Mesangial cell (primary cell): ENCODE measurements around a stretch of chr4.

DNA sequence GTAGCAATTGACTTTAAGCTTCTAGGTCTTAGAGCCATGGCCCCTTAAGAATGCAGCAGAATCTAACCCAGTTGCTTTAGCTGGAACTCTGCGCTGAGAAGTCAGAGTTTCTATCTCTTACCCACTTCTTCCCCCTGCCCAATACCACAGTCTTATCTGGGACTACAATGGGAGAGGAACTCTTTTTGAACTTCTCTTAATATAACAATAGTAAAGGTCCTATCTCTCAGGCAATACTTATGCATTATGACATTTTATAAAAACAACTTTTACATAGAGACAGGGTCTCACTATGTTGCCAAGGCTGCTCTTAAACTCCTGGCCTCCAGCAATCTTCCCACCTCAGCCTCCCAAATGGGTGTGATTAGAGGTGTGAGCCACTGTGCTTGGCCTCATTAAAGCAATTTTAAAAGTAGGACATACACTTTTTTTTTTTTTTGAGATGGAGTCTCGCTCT is 1.8 kb downstream of the TLR10 start:
- RAMPAGE, long total RNA = no peak

- RAMPAGE, long total RNA = no peak
Measured at GRCh38 chr4:38787552-38788133, 4.9 kb upstream of the TLR10 start.

DNA sequence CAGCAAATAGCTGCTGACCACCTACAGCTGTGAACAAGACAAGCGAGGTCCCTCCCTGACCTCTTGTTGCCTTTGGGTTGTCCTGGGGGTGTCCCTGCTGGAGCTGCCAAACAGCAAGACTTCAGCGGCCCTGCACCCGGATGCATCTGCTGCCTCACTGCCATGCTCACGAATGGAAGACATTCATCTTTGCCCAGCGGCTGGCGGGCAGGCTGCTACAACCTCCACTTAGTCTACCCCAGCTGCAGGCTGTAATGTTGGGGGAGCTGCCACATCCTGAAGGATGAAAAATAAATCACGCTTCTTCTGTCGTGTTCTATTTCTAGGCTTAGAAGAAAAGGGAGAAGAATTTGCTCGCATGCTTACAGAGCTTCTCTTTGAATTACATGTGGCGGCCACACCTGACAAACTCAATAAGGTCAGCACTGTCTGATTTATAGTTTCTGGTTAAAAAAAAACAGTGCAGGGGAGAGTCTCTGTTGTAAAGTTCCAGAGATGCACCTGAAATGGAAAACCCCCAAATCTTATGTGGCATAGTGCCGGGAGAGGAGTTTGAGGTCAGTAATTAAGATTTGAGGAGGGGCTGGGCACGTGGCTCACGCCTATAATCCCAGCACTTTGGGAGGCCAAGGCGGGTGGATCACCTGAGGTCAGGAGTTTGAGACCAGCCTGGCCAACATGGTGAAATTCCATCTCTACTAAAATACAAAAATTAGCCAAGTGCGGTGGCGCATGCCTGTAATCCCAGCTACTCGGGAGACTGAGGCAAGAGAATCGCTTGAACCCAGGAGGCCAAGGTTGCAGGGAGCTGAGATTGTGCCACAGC is 61.5 kb downstream of the FAM114A1 start:
- RAMPAGE, long total RNA = no peak

GRCh38 chr4:38985209-38985885 is 46.9 kb downstream of the TMEM156 start:
- RAMPAGE, long total RNA = no peak

GRCh38 chr4:39181703-39181871 is 742 bp upstream of the WDR19 start:
- RAMPAGE, long total RNA = no peak

- RAMPAGE, long total RNA = no peak
Measured at GRCh38 chr4:39315299-39315808, 50.8 kb downstream of the RFC1 start.

DNA sequence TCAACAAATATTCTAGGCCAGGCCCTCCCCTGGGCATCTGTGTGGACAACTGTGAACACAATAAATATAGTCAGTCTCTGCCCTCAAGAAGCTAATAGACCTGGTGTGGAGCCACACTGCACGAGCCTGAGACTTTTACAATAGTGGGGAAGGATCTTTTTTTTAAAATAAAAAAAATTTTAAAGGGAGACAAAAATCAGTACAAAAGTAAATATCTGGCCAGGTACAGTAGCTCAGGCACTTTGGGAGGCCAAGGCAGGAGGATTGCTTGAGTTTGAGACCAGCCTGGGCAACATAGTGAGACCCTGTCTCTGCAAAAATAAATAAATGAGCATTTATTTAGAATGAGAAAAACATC is 16.9 kb downstream of the KLB start:
- RAMPAGE, long total RNA = no peak

DNA sequence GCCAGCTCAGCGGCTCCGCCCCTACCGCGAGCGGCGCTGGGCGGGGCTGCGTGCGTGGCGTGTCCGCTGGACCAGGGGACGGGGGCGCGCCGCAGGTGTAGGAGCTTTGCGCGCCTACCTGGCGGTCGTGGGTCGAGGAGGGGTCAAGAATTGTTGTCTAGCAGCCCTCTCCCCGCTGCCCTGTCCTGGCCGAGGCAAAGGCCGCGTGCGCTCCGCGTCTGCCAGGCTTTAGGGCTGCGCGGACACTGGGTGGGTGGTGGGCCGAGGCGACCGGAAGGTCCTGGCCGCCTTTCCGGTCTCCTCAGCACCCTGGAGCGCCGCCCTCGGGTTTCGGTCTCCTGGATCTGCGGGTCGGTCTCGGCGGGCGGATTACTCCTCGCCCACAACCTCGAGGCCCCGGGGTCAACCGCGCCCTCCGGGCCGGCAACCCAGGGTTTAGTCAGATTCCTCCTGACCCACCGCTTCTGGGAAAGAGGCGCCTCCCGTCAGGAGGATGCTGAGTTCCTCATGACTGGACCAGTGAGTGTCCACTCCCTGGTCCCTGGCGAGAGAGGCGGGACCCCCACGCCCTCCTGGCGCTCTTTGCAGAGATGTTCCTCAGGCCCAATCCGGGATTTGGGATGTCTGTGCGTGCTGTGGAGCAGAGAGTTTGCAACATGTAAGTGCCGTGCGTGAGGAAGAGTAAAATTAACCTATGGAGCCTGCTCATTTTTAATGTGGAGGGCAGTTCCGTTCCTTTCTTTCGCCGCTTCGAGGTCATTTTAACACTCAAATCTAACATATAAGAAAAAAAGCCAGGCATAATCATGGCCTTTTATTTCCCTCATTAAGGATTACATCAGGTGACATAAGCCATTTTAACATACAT is 676 bp upstream of the UGDH start:
- RAMPAGE, long total RNA = no peak

DNA sequence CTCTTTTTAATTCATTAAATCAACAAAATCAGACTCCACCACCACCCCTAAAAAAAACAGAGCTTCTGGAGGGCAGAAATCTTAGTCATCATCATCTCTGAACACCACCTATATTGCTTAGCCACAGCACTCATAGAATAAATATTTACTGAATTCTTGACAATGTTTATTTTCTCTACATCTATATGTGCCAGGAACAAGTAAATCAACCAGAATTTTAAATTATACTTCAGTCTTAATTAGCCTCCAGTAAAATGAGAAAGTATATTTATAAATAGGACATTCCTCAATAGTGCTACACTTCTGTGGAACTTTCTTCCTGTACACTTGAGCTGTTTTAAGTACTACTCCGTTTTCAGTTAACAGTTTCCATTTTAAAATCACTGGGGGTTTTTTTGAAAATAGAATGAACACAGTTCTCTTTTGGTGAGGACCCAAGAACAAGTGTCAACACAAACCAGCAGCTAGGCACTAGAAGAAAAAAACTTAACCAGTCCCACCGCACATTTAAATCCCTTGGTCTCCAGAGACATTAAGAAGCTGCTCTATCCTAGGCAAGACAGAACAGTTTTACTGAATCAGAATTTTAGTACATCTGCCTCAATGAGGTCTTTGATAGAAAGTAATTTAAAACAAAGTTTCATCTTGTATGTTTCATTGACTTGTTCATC is 25.5 kb downstream of the SMIM14 start:
- RAMPAGE, long total RNA = no peak

- RAMPAGE, long total RNA = no peak
Measured at GRCh38 chr4:40055707-40056514, 739 bp upstream of the N4BP2 start.

DNA sequence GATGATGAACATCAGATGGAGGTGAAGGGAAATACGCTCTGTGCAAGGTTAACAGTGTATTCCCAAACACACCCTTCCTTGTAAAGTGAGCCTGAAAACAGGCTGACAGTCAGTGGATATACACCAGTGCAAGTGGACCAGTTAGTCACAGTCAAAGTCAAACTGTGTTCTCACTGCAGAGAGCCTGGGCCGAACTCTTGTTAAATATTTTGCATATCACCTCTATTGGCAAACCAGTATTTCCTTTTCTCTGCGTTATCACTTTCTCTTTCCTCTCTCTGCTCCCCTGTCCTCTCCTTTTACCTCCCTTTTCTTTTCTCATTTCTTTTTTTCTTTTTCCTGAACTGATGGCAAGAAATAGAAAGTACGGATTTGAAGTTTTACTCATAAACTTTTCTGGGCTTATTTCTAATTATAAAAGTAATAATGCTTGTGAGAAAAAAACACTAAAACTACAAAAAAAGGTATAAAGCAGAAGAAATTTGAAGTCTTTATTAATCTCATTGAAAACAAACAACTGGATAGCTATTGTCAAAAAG is 23.2 kb upstream of the RHOH start:
- RAMPAGE, long total RNA = no peak

DNA sequence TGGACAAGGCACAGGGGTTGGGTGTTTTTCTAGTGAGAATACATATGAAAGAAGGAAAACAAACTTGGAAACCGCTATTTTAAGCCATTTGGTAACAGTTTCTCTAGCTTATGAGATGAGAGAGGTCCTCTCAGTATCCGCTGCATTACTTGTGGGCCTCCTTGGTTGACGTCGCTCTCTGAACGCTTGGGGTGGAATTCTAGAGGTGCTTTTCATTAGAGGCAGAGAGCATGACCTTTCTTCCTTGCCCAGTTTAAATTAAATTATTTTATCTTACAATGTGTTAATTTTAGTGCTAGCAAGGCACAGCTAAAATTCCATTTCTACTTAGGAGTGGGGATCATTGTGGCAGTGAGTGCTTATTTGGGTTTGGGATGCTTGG is 2.6 kb downstream of the RHOH start:
- RAMPAGE, long total RNA = no peak

GRCh38 chr4:40204789-40206037 is 8.4 kb downstream of the RHOH start:
- RAMPAGE, long total RNA = no peak

- RAMPAGE, long total RNA = no peak
Measured at GRCh38 chr4:40217956-40218585, 21.2 kb downstream of the RHOH start.

- RAMPAGE, long total RNA = no peak
Measured at GRCh38 chr4:40414701-40415214, 79.6 kb downstream of the CHRNA9 start.

GRCh38 chr4:40422341-40422938 is 87.3 kb downstream of the CHRNA9 start:
- RAMPAGE, long total RNA = no peak

GRCh38 chr4:40506073-40506721 is 123.5 kb downstream of the RBM47 start:
- RAMPAGE, long total RNA = no peak

GRCh38 chr4:40513903-40514410 is 115.7 kb downstream of the RBM47 start:
- RAMPAGE, long total RNA = no peak

- RAMPAGE, long total RNA = no peak
Measured at GRCh38 chr4:40515752-40516195, 113.9 kb downstream of the RBM47 start.

DNA sequence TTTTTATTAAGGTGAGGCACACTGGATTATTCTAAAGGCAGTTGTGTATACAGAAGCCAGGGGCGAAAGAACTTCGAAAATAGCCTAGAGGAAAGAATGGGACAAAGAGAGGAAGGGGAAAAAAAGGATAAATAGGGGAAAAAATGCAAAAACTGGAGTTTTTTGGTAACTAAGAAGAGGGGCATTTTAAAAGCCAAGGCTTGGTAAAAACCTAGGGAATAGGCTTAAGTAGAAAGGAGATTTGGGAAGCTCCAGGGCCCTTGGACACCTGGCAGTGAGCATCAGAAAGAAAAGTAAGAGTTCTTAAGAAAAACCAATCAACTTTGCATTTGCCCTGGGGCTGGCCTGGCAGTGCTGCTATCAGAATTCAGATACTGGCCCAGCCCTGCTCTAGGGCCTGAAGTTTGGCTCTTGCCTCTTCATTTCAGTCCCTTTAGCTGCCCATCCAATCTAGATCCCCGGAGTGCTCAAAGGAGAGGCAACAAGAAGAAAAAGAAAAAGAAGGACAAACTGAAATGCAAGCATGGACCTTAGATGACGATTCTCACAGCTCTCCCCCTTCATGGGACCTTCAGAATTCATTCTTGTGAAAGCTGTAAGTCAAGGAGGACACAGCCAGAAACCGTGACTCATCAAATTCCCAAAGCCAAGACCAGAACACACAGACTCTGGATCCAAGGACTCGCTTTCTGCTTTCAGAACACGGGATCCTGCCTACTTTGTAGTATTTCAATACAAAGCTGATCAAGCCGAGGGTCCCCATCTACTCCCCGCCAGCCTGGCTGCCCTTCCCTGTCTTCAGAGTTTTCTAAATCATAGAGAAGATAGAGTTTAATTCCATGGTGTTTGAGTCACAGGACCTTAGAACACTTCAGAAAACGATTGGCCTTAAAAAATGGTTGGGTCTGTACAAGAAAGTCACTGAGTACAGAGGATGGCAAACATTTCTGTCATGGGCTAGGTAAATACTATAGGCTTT is 103.8 kb downstream of the RBM47 start:
- RAMPAGE, long total RNA = no peak